Left cardiac atrium (tissue), 1 donor: ENCODE results near the genes CATSPERD, NRTN, ALKBH7 and GTF2F1.

DNA sequence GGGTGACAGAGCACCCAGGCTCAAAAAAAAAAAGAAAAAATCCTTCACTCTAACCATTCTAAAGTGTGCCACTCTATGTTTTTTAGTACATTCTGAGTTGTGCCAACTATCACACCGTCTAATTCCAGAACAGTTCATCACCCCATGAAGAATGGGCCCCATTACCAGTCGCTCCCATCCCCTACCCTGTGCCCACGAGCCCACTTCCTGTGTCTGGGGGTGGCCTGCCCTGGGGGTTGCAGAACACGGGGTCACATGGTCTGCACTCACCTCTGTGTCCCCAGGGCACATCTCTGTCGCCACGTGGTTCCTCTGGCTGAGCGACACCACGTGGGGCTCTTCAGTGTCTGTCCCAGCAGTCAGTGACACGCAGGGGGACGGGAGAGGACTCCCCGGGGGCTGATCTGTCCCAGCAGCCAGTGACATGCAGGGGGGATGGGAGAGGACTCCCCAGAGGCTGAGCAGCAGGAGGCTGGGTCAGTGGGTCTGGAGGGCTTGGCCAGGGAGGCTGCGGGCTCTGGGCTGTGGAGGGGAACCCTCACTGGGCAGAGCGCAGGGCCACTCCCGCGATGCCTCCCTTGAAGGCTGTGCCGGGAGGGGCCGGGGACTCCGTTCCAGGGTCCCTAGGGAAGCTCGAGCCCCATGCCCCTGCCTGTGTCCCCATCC, 174.5 kb downstream of the KDM4B start:
- PRO-cap, result no peak

DNA sequence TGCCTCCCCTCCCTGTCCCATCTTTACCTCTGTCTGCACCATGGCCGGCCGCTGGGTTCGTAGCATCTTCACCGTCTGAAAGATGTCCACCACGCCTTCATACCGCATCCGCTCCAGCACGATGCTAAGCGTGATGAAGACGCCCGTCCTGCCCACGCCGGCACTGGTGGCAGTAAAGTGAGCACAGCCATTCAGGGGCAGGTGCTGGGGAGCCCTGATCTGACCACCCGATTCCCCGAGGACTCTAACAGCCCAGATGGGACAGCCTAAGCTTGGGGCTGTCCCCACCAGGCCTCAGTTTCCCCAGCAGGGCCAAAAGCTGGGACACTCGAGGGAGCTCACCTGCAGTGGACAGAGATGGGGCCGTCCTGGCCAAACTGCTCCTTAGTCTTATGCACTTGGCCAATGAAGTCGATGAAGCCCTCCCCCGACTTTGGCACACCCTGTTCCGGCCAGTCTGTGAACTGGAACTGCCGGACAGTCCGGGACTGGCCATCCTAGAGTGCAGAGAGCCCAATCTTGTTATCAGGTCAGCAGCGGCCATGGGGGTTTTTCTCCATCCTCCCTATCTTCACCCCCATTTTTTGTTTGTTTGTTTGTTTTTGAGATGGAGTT, 132.6 kb downstream of the PTPRS start:
- PRO-cap, result no peak

GRCh38 chr19:5219744-5220168, 120.9 kb downstream of the PTPRS start:
- PRO-cap, result no peak

- PRO-cap, result no peak
Observed at GRCh38 chr19:5243722-5244363, 96.8 kb downstream of the PTPRS start.

- PRO-cap, result no peak
Observed at GRCh38 chr19:5251185-5252037, 89.2 kb downstream of the PTPRS start.

DNA sequence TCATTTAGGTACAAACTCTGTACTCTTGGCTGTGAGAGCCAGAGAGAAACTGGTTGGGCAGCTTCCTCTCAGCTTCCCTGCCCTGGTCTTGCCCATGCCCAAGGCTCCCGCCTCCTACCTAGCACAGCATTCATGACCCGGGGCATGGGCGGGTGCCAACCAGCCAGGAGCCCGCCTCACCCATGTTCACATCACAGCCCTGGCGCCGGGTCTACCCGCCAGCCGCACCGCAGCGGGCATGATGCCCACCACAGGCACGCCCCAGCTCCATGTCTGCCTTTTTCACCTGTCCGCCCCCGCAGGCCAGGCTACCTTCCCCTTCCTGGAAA, 42.2 kb downstream of the PTPRS start:
- PRO-cap, result no peak

DNA sequence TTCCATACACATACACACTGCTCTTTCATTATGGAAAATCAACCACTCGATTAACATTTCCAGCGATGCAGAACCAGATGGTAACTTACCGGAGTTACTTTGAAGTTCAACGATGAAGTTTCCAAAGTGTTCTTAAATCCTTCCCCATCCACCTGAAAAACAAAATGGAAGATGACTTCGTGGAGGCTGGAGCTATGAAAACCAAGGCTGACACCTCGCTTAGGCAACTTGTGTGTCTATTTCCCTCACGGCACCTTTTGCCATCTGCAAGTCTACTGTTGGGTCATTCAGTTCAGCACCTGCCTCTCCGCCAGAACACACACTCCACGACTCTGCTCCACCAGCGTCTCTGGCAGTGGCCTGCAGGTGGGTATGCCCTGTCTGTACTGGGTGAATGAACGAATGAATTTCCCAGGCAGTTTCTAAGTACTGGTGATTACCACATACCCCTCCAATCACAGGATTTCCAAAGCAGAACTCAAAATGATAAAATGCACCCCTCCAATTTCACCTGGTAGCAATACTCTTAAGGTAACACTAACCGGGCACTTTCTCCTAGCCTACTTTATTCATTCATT, 9.1 kb downstream of the SAFB2 start:
- PRO-cap, result no peak

GRCh38 chr19:5695629-5695936, 5.5 kb downstream of the RPL36 start:
- PRO-cap, result no peak

DNA sequence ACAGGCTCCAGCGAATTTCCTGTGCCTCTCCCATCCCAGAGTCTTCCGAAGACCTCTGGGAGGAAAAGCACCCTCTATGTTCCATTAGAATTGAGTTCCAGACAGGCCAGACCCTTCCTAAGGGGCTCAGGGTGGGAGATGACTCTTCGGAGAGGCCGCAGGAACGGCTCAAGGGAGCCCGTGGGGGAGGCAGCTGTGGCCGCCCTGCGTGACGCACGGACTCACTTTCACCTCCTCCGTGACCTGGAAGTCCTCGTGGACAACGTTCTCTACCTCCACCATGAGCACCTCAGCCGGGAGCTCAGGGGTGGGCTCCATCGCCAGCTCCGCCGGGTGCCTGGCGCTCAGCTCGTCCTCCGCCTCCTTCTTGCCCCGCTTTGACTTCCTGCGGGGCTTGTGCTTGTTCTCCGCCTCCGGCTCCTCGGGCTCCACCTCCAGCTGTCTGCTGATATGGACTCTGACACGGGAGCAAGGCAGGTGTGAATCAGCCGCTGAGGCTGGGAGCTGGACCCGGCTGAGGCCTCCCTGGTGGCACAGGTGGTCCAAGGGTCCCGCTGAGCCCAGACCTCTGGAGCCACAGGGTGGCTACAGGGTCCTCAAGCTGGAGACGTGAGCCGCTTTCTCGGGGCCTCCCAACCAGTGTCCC, 8.3 kb downstream of the LONP1 start:
- PRO-cap, result no peak

DNA sequence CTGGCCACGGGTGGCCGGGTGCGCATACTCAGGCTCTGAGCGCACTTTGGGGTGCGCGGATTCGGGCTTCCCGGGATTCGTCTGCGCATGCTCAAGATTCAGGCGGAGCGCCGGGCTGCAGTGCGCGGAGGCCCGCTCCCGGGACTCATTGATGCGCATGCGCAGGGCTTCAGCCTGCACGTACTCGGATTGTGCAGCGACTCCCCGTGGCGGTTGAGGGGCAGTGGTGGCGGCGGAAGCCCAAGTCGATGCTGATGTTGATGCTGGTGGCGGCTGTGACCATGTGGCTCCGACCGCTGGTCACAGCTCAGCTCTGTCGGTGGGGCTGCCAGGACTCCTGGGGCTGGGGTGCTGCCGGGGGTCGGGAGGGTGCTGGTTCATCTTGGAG, at the start of gene CATSPERD:
Gene CATSPERD, plus strand, starts transcription at position 148 of the 388 bp plus-strand sequence.
- PRO-cap, result bidirectional peak, plus-strand start at position 223 of the sequence, minus-strand start at position 83 of the sequence

GRCh38 chr19:5804436-5805709, at the start of gene NRTN:
Gene NRTN (plus strand): TSS chr19:5805067.
- PRO-cap, result bidirectional peak, plus-strand start at chr19:5805076, minus-strand start at chr19:5804949

DNA sequence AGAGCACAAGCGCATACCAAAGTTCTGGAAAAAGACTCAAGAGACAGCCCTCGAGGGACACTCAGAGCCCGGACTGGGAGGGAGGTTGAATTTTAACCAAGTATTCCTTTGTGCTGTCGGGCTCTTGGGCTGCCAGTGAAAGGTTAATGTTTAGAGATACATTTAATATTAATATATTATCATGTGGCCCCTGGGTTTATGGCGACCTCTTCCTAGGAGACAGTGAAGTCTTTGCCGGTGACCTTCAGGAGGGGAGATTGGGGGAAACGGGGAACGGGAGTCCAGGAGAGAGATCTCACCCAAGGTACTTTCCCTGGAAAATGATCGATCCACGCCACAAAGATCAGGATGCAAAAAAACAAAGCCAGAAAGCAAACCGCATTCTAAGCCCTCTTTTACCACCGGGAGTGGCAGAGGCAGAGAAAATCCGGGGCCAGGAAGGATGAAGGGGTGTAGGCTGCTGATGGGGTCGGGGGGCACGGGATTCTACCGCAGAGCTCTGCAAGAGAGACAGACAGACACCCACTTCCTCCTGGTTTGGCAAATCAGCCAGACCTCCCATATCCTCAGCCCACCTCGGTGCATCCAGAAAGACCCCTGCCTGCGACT, 1.5 kb downstream of the FUT6 start:
- PRO-cap, result no peak

DNA sequence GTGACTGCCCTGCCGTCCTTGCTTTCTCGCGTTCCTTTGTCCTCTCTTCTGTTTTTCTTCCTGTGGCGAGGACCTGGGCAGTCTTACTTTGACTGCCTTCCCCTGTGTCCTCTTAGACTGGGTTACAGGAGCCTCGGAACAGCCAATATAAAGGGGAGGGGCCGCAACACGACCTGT, 53.7 kb downstream of the RFX2 start:
- PRO-cap, result bidirectional peak, plus-strand start outside the sequence, minus-strand start at position 119 of the sequence

DNA sequence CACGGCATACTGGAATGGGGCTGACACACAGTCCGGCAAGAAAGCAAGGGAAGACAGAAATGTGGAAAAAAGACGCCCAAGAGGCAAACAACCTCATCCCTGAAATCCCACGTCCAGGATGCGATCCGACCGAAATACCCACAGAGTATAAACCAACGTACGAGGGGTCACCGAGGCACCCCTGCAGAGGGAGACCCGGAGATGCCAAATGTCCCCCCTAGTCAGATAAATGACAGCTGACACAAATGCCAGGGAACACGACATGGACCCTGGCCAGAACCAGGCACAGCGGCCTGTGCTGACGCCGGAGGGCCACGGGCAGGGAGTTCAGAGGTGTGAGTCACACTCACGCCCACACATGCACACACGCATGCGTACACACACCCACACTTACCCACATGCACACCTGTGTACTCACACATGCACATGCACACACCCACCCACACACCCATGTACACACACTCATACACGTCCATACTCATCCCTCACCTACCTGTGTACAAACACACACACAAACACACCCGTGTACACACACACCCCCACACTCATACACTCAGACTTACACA, 40.5 kb downstream of the MLLT1 start:
- PRO-cap, result no peak

- PRO-cap, result bidirectional peak, plus-strand start at chr19:6272355, minus-strand start at chr19:6272162
Observed at GRCh38 chr19:6271589-6272455, 8.0 kb downstream of the MLLT1 start.

- PRO-cap, result bidirectional peak, plus-strand start at chr19:6372821, minus-strand start at chr19:6372509; bidirectional peak, plus-strand start at chr19:6373152, minus-strand start at chr19:6373188
Observed at GRCh38 chr19:6372637-6373403, at the start of gene ALKBH7. Gene ALKBH7 (plus strand): TSS chr19:6372794.

- PRO-cap, result no peak
Observed at GRCh38 chr19:6383069-6383543, 7.4 kb upstream of the PSPN start.

- PRO-cap, result bidirectional peak, plus-strand start at chr19:6393580, minus-strand start at chr19:6393143
Observed at GRCh38 chr19:6393040-6393856, at the start of gene GTF2F1. Gene GTF2F1 (minus strand): TSS chr19:6393164.

- PRO-cap, result no peak
Observed at GRCh38 chr19:6412168-6412562, 12.4 kb downstream of the KHSRP start.

DNA sequence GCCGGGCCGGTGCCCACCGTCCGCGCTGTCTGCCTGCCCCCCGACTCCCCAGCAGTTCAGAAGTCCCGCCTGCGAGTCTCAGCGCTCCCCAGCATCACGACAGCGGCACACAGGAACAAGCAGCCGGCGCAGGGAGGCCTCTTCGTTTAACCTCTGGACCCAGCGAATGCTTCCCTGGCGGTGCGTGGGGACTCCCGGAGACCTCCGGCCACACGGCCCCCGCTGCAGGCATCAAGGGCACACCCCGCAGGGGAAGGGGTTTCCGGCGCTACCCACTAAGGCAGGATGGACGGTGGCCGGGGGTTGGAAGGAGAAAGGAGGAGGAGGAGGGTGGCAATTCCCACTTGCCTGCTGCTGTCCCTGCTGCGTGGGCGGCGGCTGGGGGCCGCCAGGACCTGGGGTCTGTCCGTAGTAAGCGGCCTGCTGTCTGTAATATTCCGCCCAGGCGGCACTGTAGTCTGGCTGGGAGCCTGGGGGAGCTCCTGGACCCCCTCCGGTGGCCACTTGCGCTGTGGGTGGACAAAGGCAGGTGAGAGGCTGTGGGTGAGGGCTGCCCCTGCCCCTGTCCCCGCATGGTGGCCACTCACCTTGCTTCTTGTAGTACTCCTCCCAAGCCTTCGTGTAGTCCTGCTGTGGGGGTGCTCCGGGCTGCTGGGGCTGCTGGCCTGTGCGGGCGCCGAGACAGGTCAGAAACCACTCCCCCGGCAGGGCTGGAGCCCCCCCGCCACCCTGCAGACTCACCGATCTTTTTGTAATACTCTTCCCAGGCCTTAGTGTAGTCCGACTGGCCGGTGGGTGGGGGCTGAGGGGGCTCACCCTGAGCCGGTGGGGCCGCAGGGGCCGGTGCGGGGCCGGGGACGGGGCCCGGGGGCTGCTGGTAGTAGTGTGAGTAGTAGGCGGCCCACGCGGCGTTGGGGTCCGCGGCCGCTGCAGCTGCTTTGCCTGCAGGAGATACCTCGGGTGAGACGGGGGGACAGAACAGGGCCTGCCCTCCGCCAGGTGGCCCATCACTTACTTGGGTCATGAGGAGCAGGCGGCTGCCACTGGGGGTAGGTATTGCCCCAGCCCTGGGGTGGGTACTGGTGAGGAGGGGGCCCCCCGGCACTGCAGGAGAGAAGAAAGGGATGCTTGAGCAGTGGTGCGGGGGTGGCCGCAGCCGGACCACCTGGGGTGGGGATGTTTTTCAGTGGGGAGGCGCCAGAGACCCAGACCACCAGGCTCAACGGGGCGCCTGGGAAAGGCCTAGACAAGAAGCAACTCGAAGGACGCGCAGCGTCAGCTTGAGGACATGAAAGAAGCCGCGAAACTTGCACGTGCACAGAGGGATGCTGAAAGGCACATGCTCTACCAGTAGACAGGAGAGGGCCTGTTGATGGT, 9.3 kb downstream of the KHSRP start:
- PRO-cap, result no peak